RPMI7951 (cell line): ENCODE data around the gene MYEOV.

GRCh38 chr11:68781600-68782298 is 30.4 kb upstream of the TESMIN start:
- RAMPAGE, long total RNA: no peak

GRCh38 chr11:68796808-68797318 is 44.9 kb downstream of the CPT1A start:
- RAMPAGE, long total RNA: no peak

DNA sequence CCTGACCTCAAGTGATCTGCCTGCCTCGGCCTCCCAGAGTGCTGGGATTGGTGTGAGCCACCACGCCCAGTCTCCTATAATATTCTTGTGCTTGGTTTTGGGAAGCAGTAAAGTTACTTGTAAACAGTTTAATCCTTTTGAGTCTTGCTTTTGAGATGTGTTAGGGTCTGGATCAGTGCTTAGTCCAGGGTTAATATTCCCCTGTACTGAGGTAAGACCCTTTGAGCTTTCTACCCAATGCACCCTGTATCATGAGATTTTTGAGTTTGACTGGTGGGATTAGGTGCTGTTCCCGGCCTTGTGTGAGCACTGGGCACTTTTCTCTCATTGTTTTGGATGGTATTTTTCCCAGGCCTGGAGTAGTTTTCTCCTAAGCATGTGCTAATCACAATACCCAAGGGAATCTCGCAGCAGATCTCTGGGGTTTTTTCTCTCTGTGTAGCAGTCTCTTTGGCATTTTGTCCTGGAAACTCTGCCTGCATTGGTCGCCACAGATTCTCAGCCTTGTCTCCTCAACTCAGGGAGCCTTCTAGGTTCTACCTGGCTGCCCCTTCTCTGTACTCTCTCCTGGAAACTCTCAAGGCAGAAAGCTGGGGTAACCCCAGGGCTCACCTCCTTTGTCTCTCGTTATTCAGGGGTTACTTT is 19.9 kb downstream of the IGHMBP2 start:
- RAMPAGE, long total RNA: no peak

DNA sequence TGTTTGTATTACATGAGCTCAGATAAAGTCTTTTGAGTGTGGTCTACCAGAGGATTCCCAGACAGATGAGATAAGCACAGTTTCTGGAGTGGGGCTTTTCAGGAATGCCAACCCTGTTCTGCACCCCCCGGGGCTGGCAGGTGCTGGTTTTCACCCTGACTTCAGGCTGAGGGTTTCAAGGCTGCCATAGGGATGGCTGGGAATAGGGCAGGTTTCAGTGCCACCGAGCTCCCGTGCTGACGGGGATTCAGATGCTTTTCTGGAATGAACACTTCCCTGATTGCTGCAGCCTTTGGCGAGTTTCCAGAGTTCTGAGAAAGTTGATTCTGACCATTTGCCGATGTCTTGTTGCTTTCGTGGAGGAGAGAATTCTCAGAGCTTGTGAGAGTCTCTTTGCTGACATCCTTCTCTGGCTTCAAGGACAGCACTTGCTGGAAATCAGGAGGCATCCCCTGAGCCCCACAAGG is 24.1 kb downstream of the IGHMBP2 start:
- RAMPAGE, long total RNA: no peak

DNA sequence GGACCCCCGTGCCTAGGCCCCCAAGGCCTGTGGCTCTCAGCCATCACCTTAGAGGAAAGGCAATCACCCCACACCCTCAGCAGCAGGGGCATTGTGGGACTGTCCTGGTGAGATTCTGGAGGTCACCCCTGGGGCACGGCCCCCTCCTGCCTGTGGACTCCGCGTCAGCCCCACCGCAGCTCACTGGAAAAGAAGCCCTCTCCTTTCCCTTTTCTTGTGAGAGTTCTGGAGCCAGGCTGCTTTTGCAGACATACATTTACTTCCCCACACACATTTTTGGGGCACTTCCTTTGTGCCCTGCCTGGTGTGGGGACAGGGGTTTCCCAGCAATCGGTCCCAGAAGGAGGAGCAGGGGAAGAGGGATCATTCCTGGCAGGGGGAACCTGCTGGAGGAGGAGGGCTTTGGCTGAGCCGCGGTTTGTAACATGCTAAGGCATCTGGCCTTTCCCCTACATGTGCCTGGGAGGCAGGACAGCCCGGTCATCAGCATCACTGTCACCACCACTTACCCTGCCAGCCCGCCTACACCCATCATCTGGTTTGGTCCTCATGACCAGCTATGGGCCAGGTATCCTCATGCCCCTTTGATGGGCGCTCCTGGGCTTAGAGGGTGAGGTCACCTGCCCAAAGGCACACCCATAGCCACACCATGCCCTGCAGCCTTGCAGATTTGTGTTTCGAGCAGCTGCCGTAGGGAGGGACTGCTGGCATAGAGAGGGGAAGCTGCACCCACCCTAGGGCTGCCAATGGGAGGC is 2.9 kb downstream of the MRGPRF start:
- RAMPAGE, long total RNA: no peak

DNA sequence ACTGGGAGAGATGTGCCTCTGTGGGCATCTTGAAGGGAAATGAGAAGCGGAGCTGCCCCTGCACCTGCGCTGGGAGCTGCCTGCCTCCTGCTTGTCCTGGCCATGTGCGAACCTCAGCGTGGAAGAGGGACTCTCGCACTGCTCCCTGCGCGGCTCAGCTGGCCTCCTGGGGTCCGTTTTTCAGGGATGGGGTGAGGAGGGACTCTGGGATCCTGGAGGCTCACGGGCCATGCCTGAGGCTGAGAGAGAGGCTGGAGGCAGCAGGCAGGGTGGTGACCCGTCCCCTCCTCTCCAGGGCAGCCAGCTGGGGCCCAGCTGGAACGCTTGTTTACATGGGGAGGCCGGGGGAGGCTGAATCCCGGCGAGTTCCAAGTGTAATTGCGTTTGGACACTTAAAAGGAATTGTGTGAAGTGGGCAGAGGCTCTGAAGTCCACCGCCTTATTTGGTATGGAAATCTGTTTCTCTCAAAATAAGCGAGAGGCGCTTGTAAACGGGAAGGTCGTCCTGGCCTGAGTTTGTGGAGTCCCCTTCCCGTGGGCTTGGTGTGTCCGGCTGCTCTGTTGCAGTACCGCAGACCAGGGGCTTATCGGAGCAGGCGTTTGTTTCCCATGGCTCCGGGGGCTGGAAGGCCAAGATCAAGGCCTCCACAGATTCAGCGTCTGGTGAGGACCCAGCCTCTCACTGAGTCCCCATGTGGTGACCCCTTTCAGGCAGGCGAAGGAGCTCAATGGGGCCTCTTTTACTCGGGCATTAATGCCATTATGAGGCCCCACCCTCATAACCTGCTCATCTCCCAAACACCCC is 1.3 kb upstream of the MRGPRF start:
- RAMPAGE, long total RNA: no peak

- RAMPAGE, long total RNA: no peak
Measured at GRCh38 chr11:69052375-69053217, 3.9 kb downstream of the TPCN2 start.

- RAMPAGE, long total RNA: no peak
Measured at GRCh38 chr11:69074451-69074755, 25.7 kb downstream of the TPCN2 start.

DNA sequence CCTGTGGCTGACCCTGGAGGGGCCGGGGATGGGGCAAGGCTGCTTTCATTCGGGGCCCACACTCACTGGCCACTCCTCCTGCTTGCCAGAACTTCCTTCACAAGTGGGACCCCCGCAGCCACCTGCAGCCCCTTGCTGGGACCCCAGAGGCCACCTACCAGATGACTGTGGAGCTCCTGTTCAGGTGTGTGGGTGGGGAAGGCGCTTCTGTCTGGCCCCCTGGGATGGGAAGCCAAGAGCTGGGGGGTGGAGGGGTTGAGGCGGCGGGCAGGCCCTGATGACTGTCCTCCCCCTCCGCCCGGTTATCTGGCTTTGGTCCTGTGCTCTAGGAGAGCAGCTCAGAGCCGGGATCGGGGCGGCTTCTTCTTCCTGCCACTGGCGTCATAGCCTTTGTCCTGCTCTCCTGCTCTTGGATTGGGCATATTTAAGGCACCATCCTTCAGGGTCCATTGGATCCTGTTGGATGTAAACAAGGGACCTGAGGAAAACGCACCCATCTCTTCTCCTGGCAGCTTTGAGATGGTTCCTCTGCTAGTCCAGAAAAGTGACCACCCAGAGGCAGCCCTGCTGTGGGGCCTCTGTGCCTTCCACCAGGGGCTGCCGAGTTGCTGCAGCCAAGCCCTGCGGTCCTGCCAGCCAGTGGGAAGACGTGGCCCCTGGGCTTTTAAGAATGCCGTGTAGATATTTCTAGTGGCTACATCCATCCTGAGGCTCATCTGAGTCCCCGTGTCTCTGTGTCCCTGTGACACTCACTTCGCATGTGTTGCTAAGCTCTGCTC is 38.5 kb downstream of the TPCN2 start:
- RAMPAGE, long total RNA: no peak

- RAMPAGE, long total RNA: no peak
Measured at GRCh38 chr11:69108428-69108627, 47.4 kb upstream of the SMIM38 start.

- RAMPAGE, long total RNA: no peak
Measured at GRCh38 chr11:69122642-69123509, 32.9 kb upstream of the SMIM38 start.

- RAMPAGE, long total RNA: no peak
Measured at GRCh38 chr11:69288347-69289055, 5.5 kb upstream of the MYEOV start.

- RAMPAGE, long total RNA: no peak
Measured at GRCh38 chr11:69293827-69294911, at the start of gene MYEOV. TSS of gene MYEOV (plus strand) at chr11:69294155.

- RAMPAGE, long total RNA: no peak
Measured at GRCh38 chr11:69296612-69296982, 2.6 kb downstream of the MYEOV start.

GRCh38 chr11:69298989-69299519 is 5.1 kb downstream of the MYEOV start:
- RAMPAGE, long total RNA: start-site peak on the plus strand at chr11:69299189-69299216, 23 and 22 reads in 2 replicates

DNA sequence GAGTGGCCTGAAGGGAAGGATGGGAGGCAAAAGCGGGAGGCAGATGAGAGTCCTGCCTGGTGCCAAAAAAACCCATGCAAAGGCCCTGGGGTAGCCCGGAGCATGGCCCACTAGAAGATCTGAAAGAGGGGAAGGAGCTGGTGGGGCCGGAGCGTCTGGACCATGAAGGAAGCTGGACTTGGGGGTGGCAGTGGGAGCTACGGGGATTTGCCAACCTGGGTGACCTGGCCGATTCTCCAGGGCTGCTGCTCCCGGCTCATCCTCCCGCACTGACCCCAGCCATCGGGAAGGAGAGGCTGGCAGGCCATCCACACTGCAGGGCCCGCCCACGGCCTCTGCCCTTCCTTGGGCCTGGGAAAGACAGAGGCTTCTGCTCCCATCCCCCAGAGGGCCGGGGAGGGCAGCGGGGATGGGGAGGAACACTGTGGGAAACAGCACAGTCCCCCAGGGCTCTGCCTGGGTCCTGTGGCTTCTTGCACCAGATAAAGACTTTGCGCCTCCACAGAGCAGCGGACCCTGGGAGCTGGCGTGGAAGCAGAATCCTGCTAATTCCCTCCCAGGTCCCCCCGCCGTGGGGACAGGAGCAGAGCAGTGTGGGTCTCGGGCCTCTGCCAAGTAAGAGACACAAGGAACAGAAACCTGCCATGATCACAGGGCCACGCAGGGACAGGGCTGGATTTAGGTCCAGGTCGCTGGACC is 100.4 kb downstream of the MYEOV start:
- RAMPAGE, long total RNA: no peak

GRCh38 chr11:69471220-69471703 is 169.7 kb upstream of the CCND1 start:
- RAMPAGE, long total RNA: no peak

DNA sequence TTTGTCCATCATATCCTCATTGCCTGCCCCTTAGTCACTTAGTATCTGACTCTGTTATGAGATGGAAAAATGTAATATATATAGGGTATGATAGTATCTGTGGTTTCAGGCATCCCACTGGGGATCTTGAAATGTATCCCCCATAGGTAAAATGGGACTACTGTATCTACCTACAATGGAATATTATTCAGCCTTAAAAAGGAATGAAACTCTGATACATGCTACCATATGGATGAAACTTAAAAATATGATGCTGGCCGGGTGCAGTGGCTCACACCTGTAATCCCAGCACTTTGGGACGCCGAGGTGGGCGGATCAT is 35.6 kb upstream of the FGF3 start:
- RAMPAGE, long total RNA: no peak

GRCh38 chr11:69965763-69966746 is 112.1 kb upstream of the ANO1 start:
- RAMPAGE, long total RNA: no peak

GRCh38 chr11:69972260-69972823 is 105.8 kb upstream of the ANO1 start:
- RAMPAGE, long total RNA: no peak